Measurements from ENCODE around the genes TAB3, DMD, CFAP47, FAM47C, RPGR and OTC.

DNA sequence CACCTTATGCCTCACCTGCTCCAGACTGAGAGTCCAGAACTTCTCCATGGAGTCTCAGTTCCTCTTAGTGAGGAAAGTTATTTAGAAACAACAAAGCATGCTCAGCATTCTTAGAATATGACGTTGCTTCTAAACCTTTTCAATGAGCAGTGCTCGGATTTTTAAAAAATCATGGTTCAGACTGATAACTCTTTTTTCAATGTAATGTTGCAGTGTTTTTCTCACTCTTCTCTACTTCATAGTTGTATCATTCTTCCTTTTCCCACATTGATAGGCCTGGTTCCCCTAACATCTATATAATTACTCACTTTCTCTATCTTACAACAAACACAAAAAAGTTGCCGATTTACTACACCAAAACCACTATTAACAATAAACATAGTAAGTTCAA, 106.2 kb upstream of the IL1RAPL1 start:
- RRBS = no CpG with 5 or more reads among the region's 3 CpGs

GRCh38 chrX:28586052-28586775, 1.0 kb upstream of the IL1RAPL1 start:
- RRBS = no CpG with 5 or more reads among the region's 21 CpGs

DNA sequence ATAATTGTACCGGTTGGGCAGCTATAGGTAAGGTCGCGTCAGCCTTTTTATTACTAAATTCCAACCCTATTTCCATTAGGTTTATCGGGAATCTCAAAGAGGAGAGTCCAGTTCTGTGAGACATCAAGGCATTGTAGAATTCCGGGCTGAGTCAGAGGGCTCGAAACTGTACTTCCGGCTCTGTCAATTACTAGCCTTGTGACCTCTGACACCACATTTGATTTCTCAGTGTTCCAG, 4.3 kb downstream of the IL1RAPL1 start:
- RRBS = no CpG with 5 or more reads among the region's 7 CpGs

DNA sequence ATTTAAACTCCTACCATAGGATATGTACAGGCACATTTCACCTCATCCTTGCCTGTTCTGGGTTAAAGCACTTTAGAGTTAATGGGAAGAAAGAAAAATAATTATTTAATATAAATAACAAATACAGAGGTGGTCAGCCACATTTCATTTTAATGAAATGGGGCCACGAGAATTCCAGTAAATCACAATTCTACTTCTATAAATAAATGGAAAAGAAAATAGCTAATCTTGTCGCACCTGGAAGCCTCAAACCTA, 176.8 kb downstream of the IL1RAPL1 start:
- RRBS = no CpG with 5 or more reads among the region's 2 CpGs

- RRBS = no CpG with 5 or more reads among the region's 12 CpGs
These were observed 34.6 kb downstream of the TAB3 start for GRCh38 chrX:30854084-30855137.

DNA sequence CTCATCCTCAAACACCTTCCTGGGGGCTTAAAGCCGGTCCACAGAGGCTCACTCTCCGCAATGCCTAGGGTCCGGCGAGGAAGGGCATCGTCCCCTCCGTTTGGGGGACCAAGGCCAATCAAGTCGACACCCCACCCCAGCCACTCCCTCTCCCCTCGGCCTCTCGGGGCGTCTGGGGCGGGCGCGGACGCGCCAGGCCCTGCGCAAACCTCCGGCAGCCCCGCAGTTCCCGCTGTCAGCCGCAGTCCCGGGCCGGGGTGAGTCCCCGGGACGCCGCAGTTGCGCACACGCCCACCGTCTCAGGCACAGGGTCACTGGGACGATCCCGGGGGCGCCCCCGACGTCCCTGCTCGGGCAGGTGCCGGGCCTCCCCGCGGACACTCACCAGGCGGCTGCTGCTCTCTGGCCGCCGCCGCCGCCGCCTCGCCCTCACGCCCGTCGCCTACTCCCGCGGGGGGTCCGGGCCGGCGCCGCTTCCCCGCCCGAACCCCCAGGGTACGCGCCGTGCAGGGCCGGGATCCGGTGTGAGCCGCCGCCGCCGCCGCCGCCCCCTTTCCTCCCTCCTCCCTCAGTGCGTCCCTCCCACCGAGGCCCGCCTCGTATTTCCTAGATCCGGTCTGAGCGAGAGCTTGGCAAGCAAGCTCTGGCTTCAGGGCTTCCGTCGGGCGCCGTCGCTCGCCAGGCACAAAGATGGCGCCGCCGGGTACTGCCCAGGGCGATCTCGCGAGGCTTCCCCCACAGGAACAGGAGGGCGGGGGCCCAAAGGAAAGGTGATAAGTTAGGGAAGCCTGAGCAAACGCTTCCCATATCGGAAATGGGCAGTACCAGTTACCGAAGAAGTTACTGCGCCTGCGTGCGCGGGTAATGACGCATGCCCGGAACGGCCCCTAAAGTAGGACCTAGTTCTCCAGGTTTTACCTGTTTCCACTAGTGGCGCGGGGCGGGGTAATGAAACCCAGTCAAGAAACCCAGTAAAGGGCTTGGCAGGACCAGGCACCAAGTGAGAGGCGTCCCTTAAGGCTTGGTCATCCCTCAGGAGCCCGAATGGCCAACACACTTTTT, at the start of gene TAB3:
TAB3 (minus strand) TSS at position 526 of the 1,062 bp plus-strand sequence.
- RRBS = under 1% methylated on average over 47 of the region's 100 CpGs

DNA sequence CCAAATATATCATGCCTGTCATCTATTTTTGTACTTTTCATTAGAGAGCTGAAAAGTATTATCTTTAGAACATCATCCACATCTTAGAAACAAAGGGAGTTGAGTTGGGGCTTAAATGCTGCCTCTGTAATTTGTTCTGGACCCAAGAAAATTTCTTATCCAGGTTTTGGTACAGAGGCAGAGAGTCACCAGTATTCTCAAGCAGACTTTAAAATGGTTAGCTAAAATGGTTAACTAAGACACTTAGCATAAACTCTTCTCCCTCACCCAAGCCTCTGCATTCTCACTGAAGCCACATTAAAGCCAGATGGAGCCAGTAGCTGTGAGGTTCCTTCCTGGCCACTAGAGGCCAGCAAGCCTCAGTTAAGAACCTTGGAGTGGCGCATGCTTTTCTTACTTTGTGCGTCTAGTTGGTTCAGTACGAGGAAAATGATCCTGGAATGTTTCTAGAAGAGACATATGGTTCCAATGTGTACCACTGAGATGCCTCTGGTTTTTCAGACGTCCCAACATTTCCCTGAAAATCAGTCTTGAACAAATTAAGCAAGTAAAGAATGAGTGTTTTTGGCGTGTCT, 82.6 kb upstream of the TAB3 start:
- RRBS = no CpG with 5 or more reads among the region's 5 CpGs

DNA sequence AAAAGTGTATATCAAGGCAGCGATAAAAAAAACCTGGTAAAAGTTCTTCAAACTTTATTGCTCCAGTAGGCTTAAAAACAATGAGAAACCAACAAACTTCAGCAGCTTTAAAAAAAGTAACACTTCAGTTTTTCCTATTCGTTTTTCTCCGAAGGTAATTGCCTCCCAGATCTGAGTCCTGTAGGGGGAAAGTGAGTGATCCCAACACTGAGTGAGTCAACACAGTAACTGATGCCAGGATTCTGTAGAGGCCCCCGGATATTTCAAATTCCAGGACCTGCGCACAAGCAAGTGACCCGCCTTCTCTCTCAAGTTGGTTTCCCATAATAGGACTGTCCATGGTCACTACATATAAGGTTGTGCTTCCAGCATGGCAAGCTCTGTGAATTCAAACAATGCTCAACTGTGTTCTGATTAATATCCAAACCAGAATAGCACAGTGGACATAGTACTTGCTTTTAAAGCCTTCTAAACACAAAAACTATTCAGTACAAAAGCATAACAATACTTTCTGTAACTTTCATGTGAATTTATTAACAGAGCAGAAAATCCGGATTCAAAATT, at the start of gene DMD:
DMD (minus strand) TSS at position 233 of the 564 bp plus-strand sequence.
- RRBS = no CpG with 5 or more reads among the region's 7 CpGs

DNA sequence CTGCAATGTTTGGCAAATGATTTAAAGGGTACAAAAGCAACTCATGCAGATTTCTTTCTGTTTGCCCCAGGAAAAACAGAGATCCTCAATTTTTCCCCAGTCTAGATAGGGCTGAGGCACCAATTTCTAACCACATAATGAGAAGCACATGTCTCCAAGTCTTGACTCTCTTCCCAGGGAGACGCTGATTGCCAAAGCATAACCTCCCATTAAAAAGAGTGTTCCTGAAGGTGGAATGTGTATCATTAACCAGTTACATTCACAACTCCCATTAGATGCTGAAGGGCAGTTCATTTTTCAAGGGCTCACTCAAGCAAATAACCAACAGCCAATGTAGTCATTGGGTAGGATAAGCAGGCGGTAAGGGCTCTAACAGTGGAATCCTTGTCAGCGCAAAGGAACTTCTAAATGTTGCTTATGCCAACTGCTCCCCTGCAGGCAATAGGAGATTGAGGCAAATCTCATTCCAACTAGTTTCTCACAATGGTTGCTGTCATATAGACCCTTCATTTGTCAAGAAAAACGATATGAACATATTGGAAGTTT, 27.5 kb downstream of the TMEM47 start:
- RRBS = no CpG with 5 or more reads among the region's 4 CpGs

DNA sequence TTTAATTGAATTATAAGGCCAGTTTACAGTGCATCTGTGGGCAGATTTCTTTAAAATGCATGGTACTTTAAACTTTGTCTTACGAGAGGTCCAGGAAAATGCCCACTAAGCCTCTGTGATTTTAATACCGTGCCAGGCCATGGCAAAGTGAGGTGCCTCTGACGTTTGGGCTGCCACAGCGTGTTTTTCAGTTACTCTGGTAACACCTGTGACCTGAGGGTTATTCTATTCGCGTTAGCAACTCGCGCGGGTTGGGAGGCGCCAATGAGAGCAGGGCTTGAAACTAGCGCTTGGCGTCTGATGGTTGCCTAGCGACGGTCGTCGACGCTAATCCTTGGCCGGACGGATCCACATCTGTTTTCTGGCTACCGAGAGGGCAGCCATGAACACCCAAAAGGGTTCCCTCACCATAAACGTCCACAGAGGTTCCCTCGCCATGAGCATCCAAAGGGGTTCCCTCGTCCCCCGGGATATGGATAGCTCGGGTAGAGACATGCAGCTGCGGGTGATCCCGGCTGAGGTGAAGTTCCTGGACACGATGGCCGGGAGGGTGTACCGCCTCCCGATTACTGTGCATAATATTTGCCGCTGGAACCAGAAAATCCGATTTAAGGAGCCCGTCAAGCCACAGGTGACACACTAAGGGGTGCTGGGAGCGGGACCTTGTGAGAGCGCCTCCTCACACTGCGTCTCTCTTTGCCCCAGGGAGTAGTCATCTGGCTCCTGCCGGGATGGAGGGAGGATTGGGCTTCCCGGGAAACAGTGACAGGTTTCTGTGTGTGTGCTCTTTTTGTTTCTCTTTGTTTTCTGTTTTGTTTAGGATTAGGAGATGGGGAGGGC, at the start of gene CFAP47:
CFAP47 (plus strand) TSS at position 317 of the 840 bp plus-strand sequence.
- RRBS = 14% methylated on average over 1 of the region's 39 CpGs

DNA sequence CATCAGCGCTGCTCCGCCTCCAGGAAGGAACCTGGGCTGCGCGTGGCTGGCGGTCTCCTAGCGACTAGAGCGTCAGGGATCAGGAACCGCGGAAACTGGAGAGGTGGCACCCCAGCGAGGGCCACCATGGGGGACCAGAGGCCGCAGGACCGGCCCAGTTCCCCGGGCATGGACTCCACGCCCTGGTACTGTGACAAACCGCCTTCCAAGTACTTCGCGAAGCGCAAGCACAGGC, at the start of gene FAM47C:
FAM47C (plus strand) TSS at position 82 of the 235 bp plus-strand sequence.
- RRBS = no CpG with 5 or more reads among the region's 18 CpGs

DNA sequence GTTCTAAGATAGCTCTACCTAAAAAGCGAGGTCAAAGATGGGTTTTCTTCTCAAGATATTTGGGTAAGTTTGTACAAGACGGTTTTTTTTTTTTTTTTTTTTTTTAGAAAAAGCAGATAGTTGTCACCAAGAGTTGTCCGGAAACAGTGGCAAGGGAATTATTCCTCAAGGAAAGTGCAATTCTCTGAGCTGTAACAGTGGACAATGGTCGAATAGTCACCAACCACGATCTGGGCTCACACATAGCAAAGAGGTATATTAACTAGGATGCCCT, 650 bp upstream of the PRRG1 start:
- RRBS = no CpG with 5 or more reads among the region's 5 CpGs

- RRBS = no CpG with 5 or more reads among the region's 4 CpGs
These were observed 698 bp upstream of the XK start for GRCh38 chrX:37684880-37685306.

DNA sequence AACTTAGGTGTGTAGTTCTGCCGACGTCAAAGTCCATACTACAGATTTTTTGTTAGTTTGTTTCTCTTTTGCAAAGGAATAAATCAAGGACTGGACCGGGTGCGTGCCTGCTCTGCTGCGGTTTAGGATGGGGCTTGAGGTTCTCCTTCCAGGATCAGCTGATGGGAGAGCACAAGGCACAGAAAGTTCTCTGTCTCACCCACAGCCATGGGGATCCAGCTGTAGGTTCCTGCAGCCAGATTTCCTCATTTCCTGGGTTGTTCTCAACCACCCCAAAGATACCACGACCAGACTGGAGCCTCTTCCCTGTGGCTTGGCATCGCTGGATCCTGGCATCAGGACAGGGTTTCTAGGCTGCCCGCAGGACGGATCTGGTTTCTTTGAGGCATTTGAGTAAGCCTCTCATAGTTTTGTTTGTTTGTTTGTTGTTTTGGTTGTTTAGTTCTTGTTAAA, 762 bp upstream of the SRPX start:
- RRBS = no CpG with 5 or more reads among the region's 9 CpGs

DNA sequence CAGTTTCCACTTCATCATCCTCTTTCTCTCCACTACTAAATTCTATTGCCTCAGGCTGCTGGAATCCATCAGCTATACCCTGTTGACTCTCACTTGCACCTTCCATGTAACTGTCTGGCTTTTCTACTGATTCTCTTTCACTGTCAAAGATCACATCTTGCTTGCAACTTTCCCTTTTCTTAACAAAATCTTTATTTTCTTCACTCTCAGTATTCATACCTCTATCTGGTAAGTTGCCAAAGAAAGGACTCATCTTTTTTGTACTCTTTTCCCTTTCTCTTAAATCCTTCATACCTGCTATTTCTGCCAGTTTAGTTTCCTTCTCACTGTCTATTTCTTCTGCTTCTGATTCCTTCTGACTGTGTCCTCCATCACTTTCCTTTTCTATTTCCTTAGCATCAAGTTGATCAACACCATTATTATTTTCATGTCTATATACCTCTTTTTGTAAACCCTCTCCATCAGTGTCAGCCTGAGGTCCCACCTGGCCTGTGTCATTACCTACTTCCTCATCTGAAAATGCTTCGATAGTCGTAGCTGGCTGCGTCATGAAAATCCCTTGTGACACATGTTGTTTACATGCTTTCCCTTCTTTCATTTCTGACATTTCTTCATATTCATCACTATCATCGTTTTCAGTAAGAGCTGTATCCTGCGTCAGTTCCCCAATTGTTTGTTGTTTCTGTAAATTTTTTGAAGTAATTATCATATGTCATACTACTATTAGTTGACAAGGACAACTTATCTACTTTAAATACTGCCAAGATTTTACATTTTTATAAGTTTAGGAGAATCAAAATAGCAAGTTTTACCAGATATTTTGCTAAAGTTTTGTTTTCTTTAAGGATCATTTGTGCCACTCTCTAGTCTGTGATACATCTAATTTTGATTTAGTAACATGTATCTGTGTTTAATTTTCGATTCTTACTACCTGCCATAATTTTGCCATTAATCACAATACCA, 39.7 kb downstream of the RPGR start:
- RRBS = no CpG with 5 or more reads among the region's 6 CpGs

DNA sequence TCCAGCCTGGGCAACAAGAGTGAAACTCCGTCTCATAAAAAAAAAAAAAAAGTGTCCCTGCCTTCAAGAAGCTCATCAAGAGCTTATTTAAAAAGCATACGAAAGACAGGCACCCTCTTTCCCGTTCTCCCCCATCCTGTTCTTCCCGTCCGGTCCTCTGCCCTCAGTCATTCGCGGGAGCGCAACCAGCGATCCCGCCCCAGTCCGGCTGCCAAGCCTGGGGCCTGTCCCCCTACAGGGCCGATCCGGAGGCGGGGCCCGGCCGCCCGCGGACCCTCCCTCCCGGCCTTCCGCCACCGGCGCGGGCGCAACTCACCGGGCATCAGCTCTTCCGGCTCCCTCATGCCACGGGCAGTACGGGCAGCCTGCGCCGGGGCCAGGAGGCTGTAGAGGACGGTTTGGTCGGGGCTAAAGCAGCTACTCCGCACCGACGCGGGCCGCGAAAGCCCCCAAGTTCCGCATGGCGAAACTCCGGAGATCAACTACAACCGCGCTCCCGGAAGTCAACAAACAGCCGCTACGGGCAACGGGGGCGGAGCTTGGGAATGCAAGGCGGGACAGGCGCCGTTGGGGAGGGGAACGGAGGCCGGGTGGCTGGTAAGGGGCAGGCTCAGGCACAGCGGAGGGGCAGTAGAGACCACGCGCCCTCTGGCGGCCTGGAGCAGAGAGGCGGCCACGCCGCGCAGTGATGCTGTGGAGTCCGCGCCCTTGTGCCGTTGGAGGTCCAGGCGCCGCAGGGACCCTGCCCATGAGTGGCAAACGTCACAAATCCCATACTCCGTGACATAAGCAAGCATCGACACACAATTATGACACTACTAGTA, at the start of gene RPGR:
RPGR (minus strand) TSS at position 486 of the 824 bp plus-strand sequence.
- RRBS = 1% methylated on average over 30 of the region's 69 CpGs

DNA sequence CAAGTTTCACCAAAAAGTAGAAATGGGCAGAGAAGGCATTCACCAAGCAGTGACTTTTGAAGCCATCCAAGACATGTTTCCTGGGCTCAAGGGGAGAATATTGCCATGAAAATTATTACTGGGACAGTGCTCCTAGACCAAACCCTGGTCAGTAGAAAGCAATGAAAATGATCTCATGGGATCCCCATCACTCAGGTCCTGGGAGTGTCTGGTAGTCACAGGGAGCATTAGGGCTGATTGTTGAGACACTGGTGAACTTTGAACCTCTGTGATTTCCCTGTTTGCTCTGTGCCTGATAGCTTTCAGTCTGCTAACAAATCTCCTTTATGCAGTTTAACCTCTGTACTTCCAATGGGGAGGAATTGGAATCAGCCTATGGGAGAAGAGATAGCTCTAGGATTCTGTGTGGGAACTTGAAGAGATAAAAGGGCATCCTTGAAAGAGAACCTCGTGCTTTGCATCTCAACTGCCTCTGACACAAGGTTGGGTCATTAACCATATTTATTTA, 9.3 kb upstream of the OTC start:
- RRBS = no CpG with 5 or more reads among the region's 1 CpG

GRCh38 chrX:38352202-38352742, at the start of gene OTC:
TSS of gene OTC (plus strand) at chrX:38352604.
- RRBS = no CpG with 5 or more reads among the region's 6 CpGs

DNA sequence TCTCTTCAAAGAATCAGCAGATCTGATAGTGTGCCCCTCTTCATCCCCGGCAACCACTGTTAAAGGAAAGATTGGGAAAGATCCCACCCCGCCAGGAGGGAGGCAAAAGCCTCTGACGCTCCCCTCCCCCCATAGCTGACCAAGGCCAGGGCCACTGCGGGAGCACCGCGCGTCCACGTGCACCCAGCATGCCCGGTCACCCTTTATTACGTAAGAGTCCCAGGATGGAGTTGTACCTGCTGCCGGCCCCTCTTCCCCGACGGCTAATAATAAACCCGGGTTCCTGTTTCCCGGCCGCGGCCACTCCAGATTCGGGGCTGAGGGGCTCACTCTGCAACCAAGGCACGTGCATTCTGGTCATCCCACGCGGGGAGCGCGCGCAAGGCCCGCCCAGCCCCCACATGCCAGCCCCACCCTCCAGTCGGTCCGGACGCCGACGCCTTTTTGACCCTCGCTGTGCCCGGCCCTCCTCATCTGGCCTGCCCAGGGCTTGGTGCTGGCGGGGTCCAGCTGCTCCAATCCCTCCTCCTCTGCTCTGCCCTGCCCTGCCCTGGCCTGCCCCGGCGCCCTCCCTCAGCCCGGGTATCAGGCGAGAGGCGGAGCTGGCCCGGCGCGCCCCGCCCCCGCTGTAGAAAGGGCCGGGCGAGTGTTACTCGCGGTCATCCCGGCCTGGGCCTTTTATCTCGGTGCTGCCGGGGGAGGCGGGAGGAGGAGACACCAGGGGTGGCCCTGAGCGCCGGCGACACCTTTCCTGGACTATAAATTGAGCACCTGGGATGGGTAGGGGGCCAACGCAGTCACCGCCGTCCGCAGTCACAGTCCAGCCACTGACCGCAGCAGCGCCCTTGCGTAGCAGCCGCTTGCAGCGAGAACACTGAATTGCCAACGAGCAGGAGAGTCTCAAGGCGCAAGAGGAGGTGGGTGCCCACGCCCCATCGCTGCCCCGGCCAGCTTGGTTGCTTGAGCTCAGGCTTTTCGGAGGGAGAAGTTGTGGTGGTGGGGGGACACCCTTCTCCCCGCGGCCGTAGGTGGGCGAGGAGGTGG, 2.6 kb downstream of the MID1IP1 start:
- RRBS = 19% methylated on average over 8 of the region's 73 CpGs